Foreskin fibroblast (primary cell): ENCODE data around the gene TMEM170B.

DNA sequence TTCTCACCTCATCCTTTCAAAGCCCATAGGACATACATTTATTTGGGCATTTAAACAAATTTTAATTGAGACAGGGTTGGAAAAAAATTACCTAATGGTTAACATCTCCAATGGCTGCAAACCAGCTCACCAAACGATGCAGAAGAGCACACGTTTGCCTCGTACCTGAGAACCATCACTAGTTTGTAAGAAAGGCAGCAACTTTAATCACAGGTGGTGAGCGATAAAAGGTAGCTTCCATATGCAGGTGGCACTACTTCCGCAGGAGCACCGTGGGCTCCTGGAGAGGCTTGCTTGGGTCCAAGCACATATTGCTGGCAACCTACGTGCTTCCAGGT lies 31.2 kb downstream of the TXNDC5 start:
- RRBS, result no CpG with 5 or more reads among the region's 7 CpGs

- RRBS, result no CpG with 5 or more reads among the region's 20 CpGs
Observed at GRCh38 chr6:7974876-7975621, 64.5 kb upstream of the TXNDC5 start.

GRCh38 chr6:8638112-8638652 lies 202.8 kb upstream of the SLC35B3 start:
- RRBS, result no CpG with 5 or more reads among the region's 2 CpGs

GRCh38 chr6:8639921-8640751 lies 204.8 kb upstream of the SLC35B3 start:
- RRBS, result no CpG with 5 or more reads among the region's 3 CpGs

DNA sequence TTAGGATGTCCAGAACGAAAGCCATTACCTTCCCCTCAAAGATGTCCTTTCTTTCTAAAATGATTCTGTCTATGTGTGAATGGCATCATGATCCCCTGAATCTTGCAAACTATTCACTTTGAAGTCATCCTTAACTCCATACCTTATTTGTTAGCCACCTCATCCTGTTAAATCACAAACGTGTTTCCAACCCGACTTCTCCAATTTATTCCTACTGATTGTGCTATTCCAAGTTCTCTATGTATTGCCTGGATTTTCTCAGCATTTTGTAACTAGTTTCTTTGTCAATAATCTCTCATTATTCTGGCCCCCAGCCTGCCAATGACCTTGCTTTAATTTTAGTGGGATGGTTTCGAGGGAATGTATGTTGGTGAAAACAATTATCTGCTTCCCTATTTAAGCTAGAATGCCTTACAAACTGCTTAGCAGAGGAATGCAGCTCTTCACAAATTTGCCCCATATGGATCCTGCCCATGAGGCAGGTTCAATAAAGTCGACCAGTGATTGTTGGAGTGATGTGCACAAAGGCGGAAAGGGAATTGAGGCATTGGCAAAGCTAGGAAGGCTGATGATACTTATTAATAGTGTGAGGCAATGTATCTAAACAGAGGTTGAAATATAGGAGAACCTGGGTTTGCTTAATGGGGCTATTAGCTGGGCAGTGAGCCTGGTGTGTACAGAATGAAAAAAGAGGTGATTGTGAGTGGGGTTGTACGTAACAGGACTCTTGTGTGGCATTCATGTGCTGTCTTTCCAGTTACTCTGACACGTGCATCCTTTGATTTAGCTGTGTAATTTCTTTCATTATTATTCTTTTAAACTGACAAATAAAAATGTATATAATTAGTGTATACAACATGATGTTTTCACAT lies 220.1 kb upstream of the SLC35B3 start:
- RRBS, result no CpG with 5 or more reads among the region's 8 CpGs

GRCh38 chr6:10481827-10482079 lies 39.4 kb upstream of the GCNT2 start:
- RRBS, result no CpG with 5 or more reads among the region's 2 CpGs

DNA sequence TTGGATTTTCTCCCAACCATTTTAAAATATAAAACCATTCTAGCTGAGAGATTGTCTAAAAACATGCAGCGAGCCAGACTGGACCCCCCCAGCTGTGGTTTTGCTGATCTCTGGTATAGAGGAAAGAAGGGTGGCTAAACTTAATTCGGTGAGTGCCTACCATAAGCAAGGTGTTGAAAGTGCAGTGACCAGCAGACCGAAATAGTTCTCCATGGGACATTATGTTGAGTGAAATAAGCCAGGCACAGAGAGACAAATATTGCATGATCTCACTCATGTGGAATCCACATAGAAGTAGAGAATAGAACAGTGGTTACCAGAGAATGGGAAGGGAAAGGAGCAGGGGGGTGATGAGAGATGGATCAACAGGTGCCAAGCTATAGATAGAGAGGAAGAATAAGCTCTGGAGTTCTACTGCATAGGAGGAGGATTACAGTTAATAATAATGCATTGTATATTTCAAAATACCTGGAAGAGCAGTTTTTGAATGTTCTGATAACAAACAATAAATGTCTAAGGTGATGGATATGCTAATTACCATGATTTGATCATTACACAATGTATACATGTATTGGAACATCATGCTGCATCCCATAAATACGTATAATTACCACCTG lies 9.6 kb upstream of the GCNT2 start:
- RRBS, result no CpG with 5 or more reads among the region's 4 CpGs

GRCh38 chr6:10566987-10567830 lies 46.1 kb downstream of the GCNT2 start:
- RRBS, result no CpG with 5 or more reads among the region's 3 CpGs

DNA sequence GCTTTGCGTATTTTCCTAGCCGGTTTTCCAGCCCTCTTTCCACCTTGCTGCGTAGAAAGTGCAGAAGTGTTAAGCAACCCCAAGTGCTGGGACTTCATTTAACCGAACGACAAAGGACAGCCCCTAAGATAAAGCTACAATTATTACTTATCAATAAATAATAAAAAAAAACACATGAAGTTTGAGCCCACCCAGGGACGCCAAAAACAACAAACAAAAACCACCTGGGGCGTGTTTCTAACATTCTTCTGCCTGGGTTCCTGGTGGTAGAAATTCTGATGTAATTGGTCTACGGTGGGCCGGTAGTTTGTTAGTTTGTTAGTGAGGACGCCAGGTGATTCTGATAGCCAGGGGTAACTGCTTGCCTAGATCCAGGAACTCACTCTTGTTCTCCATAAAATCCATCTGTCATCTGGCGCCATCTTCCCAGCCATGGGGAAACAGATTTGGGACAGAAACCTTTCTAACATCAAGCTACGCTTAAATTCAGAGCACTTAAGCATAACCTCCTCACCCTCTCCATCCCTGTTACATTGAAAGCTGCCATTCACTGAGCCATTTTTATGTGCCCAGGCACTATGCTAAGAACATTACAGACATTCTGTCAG lies 671 bp downstream of the SYCP2L start:
- RRBS, result no CpG with 5 or more reads among the region's 12 CpGs

DNA sequence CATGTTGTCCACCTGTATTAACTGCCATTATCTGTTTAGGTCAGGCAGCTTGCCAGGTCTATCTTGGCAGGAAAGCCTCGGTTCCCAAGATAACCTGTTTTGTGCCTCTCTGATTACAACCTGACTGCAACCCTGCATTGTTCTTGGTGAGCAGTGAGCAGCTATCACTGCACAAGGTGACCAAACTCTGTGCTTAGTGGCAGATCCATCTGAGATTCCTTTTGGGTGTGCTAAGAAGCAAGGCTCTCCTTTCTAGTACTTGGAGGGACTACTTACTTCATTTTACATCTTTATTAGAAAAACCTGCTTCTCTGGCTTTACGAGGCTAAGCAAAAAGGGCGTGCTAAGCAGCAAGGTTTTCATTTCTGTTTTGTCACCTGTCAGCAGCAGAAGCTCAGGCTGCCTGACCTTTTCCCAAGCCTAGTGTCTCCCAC lies 23.4 kb upstream of the ELOVL2 start:
- RRBS, result no CpG with 5 or more reads among the region's 3 CpGs

DNA sequence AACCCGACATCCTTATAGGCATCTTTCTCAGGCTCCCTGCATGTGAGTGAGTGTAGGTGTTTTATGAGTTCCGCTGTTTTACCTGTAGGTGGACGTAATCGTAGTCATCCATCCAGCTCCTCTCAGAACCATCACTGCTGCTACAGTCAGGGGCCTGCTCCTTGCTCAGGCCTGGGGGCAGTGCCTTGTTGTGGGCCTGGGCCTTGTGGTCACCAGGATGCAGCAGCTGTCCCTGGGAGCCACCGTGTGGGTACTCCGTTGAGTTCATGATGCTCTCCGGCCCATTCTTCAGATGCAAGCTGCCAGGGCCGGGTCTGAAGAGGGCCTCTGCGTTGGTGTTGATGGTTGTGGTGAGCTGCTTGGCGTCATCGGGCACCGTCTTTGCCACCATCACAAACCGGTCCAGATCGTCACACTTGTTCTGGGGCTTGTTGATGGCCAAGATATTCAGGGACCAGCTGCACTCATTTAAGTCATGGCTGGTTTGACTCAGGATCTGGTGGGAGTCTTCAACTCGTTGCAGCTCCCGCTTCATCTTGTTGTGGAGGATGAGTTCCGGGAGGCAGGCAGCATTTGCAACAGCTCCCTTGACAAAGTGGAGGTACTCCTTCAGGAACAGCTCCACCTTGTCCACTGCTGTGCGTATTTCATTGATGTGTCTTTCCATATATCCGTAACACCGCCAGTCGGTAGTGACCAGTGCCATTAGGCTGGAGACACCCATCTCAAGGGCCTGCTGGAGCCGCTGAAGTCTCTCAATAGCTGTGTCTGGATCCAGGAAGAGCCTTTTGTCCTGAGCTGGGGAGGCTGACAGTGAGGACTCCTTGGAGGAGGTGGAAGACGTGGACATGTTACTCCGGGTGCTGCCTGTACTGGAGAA lies 42.3 kb downstream of the NEDD9 start:
- RRBS, result 95% methylated on average over 5 of the region's 24 CpGs

GRCh38 chr6:11202474-11203770 lies 29.5 kb downstream of the NEDD9 start:
- RRBS, result no CpG with 5 or more reads among the region's 15 CpGs

DNA sequence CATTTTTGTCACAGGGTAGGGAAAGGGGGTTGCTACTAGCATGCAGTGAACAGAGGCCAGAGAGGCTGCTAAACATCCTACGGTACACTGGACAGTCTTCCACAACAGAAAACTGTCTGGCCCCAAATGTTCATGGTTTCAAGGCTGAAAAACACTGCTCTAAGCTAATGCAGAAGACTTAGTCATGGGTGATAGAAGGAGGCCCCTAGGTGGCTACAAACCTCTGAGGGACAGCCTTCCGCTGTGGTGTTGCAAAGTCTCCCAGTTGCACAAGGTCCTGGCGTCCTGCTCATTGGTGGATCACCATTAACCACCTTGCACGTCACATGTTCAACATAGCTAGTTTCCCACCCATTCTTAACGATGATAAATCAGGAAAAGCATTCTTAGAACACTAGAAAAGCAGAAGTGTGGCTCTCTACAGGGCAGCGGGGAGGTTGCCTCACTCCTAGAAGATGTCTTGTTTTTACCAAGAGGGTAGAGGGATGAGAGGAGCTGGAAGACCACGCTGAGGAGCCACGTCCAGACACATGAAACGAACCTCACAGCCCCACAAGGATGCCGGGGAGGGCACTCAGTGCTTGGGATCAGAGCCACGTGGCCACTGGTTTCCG lies 91.2 kb upstream of the NEDD9 start:
- RRBS, result no CpG with 5 or more reads among the region's 12 CpGs

- RRBS, result no CpG with 5 or more reads among the region's 4 CpGs
Observed at GRCh38 chr6:11398919-11399385, 138.6 kb upstream of the TMEM170B start.

DNA sequence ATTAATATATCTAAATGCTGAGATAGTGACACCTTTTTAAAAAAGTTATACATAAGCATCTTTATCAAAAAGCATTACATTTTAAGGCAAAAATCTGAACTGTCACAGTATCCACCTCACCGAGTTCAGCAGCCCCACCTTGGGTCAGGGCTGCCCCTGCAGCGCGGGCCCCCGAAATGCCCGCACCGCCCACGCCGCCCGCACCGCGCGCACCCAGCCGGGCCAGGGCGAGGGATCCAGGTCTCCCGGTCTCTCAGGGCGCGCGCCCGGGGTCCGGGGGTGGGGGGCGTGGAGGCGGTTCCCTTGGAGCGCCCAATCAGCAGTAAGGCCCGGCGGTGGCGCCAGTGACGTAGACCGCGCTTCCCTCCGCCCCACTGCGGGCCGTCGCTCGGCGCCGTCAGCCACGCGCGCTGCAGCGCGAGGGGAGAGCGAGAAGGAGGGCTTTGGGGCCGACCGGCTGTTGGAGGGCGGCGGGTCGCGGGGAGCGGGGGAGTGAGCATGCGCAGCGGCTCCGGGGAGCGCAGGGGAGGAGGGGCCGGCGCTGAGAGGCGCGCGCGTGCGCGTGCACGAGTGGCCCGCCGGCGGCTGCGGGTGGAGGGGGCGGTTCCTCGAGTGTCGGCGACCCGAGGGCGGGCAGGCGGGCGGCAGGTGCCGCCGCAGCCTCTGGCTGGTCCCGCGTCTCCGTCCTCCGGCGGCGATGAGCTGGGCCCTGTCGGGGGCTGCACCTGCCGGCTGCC lies at the start of gene TMEM170B:
Gene TMEM170B (plus strand): TSS at position 607 of the 737 bp plus-strand sequence.
- RRBS, result 2% methylated on average over 38 of the region's 84 CpGs

- RRBS, result no CpG with 5 or more reads among the region's 6 CpGs
Observed at GRCh38 chr6:11710163-11710633, 68.4 kb downstream of the ADTRP start.

GRCh38 chr6:11713896-11714983 lies 64.4 kb downstream of the ADTRP start:
- RRBS, result no CpG with 5 or more reads among the region's 6 CpGs

DNA sequence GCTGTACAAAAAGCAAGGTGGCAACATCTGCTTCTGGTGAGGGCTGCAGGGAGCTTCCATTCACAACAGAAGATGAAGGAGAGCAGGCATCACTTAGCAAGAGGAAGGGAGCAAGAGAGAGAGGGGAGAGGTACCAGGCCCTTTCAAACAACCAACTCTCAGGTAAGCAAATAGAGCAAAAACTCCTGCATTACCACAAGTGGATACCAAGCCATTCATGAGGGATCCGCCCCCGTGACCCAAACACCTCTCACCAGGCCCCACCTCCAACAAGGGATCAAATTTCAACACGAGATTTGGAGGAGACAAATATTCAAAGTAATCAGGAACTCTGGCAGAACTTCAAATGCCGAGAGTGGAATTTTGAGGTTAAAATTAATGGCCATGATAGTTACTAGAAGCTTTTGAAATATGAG lies 55.2 kb upstream of the ADTRP start:
- RRBS, result no CpG with 5 or more reads among the region's 4 CpGs

DNA sequence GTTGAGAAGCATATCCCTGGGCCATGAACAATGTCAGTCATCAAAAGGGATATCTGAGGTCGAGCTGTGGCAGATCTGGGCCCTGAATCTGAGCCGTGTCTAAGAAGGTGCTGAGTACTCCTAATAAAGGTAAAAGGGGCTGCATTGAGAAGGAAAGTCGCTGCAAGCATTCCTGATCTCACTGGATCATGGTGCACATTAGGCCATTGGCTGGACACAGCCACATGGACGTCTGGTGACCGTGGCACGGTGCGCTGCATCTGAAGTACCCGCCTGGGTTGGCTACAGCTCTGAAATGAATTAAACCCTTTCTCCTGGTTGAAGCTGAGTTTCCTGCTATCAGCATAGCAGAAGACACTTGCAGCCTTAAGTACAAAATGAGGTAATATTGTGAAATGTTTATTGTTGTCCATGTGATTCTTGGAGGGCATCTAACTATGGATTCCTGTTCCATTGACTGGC lies 89.7 kb upstream of the ADTRP start:
- RRBS, result no CpG with 5 or more reads among the region's 8 CpGs

GRCh38 chr6:12124053-12124874 lies 112.2 kb downstream of the HIVEP1 start:
- RRBS, result no CpG with 5 or more reads among the region's 6 CpGs